Peripheral blood mononuclear cell (primary cell): ENCODE data around the genes FIZ1, ZNF787, ZNF471, ZFP28, ZNF470, ZNF460 and ZNF776.

GRCh38 chr19:55598599-55599862 is at the start of gene FIZ1:
Gene FIZ1 (minus strand): TSS chr19:55599517.
- PRO-cap, 8 experiments, result peak in 6 of 8 experiments; most common plus-strand start chr19:55599259 (in 6); most common minus-strand start chr19:55599467 (in 2)

GRCh38 chr19:55641654-55642424 is 1.0 kb downstream of the ZNF580 start:
- PRO-cap, 8 experiments, result no peak in any of the 8 experiments

DNA sequence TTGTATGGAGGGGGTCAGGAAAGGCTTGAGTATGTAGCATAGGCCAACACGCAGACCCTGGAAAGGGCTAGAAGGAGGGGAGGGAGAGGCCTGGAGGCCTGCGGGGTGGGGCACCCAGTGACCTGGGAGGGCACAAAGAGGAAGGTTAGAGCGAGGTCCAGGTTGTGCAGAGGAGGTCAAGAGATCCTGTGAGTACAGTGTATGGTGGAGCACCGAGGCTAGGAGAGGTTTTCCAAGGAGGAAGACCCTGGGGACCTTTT is 610 bp downstream of the ZNF581 start:
- PRO-cap, 8 experiments, result no peak in any of the 8 experiments

GRCh38 chr19:55654702-55654932 is 218 bp upstream of the U2AF2 start:
- PRO-cap, 8 experiments, result peak in 7 of 8 experiments; most common minus-strand start chr19:55654853 (in 4)

DNA sequence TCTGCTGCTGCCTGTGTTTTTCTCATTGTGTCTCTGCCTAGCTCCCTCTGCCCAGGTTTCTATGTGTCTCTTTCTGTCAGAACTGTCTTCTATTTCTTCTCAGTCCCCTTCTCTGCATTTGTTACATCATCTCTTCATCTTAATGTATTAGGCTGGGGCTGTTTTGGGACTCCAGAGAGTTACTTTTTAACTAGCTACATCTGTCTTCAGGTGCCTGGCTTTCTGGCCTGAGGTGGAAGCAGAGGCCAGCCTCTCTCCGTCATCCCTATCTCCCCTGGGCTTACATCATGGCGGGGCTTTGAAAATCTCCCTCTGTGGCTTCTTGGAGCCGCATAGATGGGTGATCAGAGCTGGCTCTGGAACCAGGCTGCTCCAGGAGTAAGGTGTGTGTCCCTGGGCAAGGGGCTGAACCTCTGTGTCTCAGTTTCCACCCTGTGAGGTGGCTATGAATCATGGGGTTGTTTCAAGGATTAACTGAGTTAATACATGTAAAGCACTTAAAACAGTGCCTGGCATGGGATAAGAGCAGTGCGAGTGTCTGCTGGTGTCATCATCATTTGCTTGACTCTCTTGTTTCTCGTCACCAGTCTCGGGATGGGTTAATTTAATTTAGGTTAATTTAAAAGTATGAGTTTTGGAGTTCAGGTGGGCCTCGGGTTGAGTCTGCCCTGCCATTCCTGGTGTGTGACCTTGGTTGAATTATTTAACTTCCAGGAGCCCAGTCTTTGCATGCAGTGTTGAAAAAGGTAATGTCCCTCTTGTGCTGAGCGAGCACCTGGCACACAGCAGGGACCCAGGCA is 2.0 kb downstream of the EPN1 start:
- PRO-cap, 8 experiments, result peak in 1 of 8 experiments; most common plus-strand start position 633 of the sequence (in 1)

DNA sequence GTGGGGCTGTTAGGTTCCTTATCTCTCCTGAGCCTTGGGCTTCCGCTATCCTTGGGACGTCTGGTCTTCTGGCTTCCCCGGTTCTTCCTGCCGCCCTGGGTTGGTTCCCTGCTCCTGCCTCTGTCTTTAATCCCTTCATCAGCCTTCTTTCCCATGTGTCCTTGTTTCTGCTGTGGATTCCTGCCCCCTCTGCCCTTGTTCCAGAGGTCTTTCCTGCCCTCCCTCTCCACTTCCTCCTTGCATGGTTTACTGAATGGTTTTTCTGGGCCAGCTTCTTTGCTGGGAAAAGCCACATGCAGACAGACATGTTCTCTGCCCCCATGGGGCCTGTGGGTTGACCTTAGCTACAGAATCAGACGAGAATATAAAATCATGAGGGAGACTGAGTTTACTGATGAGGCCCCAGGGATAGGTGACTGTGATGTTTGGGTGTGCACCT is 2.6 kb downstream of the EPN1 start:
- PRO-cap, 8 experiments, result peak in 1 of 8 experiments; most common plus-strand start position 161 of the sequence (in 1)

DNA sequence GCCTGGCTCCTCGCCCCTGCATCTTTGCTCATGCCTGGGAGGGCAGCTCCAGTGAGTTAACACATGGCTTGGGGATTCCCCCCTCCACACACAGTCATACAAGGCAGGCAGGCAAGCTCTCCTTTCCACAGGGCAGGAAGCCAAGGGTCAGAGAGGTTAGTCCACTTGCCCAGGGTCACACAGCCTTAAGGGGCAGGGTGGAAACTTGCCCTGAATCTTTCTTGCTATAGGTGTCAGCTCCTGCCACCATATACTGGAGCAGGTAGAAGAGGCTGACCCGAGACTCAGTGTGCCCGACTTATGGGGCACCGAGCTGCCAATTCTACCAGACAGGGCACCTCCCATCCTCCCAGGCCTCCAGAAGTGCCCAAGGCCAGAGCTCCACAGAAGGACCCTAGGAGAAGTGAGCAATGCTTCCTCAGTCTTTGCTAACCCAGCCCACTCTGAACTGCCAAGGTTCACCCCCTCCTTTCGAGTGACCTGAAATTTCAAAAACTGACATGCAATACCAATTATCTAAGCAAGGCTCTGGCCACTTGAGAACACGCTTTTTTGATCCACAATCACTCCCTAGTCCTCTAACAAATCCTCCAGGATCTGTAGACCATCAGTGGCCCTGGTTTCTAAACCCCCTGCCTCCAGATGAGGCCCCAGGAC is 35.2 kb downstream of the ZNF787 start:
- PRO-cap, 8 experiments, result no peak in any of the 8 experiments

GRCh38 chr19:56120816-56121799 is at the start of gene ZNF787:
Gene ZNF787 (minus strand): TSS chr19:56121295.
- PRO-cap, 8 experiments, result peak in 8 of 8 experiments; most common plus-strand start chr19:56121200 (in 7); most common minus-strand start chr19:56121229 (in 8)

DNA sequence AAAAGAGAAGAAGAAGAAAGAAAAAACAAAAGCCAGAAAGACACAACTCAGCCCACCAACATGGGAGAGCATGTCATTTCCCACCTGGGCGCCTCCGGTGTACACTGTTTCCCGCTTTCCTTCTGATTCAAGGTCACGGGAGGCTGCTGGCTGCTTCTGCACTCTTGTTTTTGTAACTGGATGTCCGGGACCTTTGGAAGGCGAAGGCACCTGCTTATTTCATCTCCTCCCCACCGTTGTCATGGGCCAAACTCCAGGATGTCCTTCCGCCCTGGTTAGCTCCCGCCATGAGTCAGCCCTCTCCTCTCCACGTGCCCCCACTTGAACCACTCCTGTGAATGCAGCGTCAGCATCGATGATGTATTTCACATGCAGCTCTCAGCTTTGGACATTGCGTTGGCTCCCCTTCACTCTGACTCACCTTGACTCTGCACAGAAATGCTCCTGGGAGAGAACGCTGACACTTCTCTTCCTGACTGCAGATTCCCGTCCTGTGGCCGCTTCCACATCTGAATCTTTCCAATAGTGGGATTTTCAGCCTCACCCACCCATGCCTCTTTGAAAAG is 5.6 kb upstream of the GALP start:
- PRO-cap, 8 experiments, result no peak in any of the 8 experiments

DNA sequence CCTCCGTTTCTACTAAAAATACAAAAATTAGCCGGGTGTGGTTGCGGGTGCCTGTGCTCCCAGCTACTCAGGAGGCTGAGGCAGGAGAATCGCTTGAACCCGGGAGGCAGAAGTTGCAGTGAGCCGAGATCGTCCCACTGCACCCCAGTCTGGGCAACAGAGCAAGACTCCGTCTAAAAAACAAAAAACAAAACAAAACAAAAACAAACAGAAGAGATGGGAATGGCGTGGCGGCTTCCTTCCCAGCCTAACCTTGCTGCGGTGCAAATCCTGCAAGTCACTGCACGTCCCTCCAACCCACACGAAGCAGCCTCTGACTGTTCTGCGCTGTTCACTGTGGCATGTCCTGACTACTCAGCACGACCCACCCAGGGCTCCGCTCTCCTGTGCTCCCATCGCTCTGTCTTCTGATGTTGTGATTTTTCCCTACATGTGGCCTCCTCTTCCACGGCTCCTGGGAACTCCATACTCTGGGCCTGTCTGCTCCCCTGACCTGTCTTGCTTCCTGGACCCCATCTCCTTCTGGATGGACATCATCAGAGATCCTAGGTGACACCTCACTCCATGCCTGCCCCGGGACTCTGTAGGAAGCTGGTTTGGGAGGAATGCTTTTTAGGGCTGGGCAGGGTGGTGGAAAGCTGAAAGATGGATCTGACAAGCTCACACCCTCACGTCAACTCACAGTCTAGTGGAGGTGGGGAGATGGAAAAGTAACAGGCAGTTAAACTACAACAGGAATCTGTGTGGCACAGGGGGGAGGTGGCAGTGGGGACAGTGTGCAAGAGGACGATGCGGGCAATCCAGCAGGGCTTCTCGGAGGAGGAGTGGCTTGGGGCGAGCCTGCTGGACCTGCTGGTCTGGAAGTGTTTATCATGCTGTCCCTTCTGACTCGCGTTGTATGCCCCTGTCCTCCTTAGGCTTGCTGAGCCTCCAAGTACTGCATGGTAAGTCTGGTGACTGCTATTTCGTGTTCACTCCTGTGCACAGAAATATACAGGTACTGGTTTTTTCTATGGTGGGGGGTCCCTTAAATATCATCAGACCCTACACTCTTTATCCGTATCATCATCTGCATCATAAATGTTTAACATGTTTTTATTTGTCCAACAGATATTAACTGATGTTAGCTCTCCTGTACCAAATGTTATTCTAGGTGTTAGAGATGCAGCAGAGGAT is 18.8 kb downstream of the ZSCAN5A start:
- PRO-cap, 8 experiments, result no peak in any of the 8 experiments

- PRO-cap, 8 experiments, result peak in 3 of 8 experiments; most common plus-strand start chr19:56507907 (in 2); most common minus-strand start chr19:56508025 (in 2)
Measured at GRCh38 chr19:56507330-56508308, at the start of gene ZNF471. Gene ZNF471 (plus strand): TSS chr19:56507855.

DNA sequence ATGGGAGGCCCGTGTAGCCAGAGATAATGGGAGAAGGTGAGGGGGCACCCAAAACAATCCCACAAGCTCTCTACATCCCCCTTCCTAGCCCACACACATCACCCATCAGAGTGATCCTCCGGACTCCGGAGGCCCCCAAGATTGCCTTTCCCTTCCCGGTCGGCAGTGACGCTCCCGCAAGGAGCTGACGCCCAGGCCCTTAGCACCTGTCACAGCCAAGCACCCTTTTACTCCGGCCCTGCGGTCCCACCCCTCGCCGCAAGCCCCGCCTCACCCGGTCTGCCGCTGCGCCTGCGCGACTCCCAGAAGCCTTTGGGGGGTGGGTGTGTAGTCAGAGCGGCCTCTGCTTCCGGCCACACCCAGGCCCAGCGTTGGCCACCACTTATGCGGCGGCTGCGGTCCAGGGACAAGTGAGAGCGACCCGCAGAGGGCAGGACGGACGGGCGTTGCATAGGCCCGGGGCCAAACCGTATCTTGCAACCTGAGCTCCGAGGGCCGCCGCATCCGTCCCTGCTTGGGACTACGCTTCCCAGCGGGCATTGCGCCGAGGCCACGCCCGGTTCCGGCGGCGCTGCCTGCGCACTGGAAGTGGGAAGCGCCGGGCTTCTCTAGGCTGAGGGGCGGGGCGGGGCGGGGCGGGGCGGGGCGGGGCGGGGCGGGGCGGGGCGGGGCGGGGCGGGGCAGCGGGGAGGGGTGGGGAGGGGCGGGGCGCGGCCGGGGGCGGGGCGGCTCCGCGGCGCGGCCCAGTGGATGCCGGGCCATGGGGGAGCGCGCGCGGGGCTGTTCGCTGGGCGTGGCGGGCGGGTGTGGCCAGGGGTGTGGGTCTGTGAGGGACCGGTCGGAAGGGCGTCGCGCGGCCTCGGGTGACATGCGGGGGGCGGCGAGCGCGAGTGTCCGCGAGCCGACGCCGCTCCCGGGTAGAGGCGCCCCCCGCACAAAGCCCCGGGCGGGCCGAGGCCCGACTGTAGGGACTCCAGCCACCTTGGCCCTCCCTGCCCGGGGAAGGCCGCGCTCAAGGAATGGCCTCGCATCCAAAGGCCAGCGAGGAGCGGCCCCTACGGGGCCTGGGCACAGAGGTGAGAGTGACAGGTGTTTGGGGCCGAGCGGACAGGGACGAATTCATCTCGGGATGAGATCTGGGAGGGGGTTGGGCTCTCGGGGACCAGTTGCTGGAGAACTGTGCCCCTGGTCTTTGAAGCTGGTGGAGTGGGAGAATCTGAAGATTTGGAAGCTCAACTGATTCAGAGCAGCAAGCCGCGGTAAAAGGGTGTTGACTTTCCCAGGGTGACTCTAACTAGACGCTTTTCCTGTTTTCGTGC is at the start of gene ZFP28:
Gene ZFP28, plus strand, starts transcription at position 798 of the 1,319 bp plus-strand sequence.
- PRO-cap, 8 experiments, result peak in 7 of 8 experiments; most common plus-strand start position 869 of the sequence (in 3); most common minus-strand start position 509 of the sequence (in 2)

DNA sequence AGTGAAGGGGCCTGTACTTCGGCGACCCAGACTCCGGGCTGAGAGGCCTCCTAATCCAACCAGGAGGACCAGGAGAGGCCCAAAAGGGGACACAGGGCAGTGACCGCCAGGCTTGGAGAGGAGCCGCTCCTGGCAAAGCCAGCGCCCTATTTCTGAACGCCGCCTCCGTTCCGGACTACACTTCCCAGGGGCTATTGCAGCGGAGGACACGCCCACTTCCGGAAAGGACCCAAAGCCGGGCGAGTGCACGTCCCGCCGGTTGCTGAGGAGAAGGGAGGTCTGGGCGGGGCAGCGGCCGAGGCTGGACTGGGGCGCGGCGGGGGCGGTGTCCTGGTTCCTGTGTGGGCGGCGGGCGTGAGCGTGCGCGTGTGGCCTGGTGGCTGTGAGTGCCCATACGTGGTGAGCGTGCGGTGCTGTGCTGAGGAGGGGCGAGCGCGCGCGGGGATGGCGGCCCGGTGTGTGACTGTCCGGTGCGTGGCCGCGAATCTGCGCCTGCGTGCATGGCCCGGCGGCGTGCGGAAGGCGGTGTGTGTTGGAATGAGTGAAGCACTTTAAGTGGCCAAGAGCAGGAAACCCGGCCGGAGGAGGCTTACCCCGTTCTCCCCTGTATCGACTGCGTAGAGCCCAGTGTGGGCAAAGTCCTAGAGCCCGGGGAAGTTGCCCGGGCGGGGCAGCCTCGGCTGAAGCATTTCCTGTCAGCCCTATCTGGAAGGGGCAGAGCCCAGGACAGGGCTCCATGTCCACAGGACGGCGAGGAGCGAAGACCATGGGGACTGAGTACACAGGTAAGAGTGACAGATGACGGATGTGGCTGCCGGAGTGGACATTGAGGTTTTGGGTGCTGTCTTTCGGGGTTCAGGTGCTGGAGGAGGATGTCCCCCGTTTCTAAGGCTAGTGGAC is at the start of gene ZNF470:
Gene ZNF470, plus strand, starts transcription at position 215 of the 900 bp plus-strand sequence.
- PRO-cap, 8 experiments, result peak in 7 of 8 experiments; most common plus-strand start position 333 of the sequence (in 2); most common minus-strand start position 120 of the sequence (in 2)

DNA sequence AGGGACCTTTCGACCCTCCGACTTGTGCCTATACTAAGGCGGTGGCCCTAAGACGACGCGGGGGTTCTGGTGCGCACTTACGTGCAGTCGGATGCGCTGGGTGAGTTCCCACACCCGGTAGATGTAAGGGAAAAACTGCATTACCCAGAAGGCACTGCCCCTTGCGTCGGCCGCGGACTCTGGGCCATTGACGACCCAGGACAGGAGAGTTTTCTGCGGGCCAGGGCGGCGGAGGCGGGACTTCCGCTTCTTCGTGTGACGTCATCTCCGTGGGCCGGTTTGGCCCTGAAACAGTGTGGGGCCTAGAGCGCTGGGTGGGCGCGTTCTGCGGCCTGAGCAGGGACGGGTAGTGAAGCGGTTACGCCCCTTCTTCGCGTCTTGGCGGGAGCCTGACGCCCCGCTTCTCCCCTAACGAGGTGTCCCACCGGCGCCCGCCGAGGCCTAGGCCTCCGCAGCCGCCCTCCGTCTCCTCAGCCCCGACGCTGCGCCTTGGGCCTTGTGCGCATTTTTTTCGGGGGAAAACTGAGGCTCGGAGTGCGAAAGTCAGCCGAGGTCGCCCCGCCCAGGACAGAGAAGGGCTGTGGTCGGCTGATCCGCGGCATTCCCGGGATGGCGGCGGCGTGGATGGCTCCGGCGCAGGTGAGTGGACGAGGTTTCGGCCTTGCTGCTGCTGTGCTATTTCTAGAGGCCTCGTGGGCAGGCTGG is at the start of gene ZNF460:
Gene ZNF460, plus strand, starts transcription at position 288 of the 705 bp plus-strand sequence.
- PRO-cap, 8 experiments, result peak in 8 of 8 experiments; most common plus-strand start position 288 of the sequence (in 6); most common minus-strand start position 107 of the sequence (in 3)

DNA sequence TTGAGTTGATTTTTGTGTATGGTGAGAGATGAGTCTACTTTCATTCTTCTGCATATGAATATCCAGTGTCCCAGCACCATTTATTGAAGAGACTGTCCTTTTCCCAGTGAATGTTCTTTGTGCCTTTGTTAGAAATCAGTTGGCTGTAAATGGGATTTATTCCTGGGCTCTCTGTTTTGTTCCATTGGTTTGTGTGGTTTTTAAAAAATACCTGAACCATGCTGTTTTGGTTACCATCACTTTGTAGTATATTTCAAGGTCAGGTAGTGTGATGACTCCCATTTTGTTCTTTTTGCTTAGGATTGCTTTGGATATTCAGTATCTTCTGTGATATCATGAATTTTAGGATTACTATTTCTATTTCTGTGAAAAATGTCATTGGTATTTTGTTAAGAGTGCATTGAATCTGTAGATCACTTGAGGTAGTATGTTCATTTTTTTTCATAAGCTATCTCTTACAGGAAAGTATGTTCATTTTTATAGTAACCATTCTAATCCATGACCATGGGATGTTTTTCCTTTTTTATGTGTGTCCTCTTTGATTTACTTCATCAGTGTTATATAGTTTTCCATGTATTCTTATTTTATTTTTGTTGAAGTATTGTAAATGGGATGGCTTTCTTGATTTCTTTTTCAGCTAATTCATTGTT is 14.9 kb downstream of the ZNF460 start:
- PRO-cap, 8 experiments, result no peak in any of the 8 experiments

- PRO-cap, 8 experiments, result no peak in any of the 8 experiments
Measured at GRCh38 chr19:57394068-57395033, 4.7 kb downstream of the ZNF548 start.

- PRO-cap, 8 experiments, result peak in 2 of 8 experiments; most common plus-strand start chr19:57538736 (in 1)
Measured at GRCh38 chr19:57538581-57538853, 11.4 kb downstream of the ZNF549 start.

GRCh38 chr19:57746432-57747752 is at the start of gene ZNF776:
Gene ZNF776 (plus strand): TSS chr19:57746815.
- PRO-cap, 8 experiments, result peak in 8 of 8 experiments; most common plus-strand start chr19:57746853 (in 7)

DNA sequence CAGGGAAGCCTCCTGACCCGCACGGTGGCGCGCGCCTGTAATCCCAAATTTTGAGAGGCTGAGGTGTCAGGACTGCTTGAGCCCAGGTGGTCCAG is 247 bp upstream of the ZNF552 start:
- PRO-cap, 8 experiments, result no peak in any of the 8 experiments

GRCh38 chr19:57850537-57851108 is 964 bp downstream of the ZNF587 start:
- PRO-cap, 8 experiments, result peak in 1 of 8 experiments; most common plus-strand start chr19:57850932 (in 1)